Tongue (tissue), 2 donors: ENCODE results near the genes EMILIN3 and CHD6.

DNA sequence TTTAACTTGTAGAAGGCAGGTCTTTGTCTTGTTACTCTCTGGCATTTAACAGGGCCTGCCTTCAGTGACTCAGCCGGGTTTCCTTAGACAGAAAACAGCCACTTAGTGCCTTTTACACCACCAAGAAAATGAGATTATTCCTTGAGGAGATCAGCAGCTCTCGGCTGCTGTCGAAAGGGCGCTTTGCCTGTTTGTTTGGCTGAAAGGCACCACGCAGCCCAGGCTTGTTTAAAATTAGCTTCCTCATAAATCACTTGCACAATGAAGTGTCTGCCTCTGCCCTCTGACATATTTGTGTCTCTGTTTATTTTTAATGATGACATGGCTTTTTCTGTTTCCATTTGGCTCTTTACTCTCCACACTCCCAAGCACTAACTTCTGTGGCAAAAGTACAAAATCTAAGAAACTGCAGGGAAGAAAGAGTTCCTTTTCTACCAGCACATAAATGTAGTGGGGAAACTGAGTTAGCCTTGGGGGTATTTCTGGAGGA, 702.5 kb downstream of the MAFB start:
- RAMPAGE, long total RNA, result no peak

- RAMPAGE, long total RNA, result no peak
Observed at GRCh38 chr20:40465027-40465436, 224.0 kb downstream of the MAFB start.

DNA sequence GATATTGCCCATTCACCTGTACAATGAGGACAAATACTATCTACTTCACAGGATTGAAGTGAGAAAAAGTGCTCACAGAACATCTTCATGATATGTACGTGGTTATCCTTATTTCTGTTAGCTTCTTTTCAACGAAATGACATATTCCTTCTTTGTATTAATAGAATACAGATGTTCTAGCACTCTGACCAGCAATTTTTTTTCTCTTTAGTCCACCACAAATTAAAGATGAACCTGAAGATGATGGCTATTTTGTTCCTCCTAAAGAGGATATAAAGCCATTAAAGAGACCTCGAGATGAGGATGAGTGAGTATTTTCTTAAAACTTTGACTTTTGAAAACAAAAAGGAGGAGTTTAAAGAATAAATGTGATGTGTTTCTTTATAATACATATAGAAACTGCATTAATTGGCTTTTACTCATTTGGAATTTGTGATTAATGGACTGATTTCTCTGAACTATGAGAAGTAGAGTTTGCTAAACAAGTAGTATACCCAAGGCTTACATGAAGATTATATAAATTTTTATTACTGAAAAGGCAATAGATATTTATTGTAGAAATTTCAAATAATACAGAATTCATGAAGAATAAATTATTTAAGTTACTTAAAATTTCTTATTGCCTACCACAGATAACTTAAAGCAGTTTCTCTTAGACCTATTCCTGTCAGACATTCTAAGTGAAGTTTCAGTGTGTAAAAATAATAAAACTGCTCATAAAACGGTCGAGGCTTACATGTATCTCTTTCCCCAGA, 51.4 kb downstream of the TOP1 start:
- RAMPAGE, long total RNA, result no peak

- RAMPAGE, long total RNA, result no peak
Observed at GRCh38 chr20:41116093-41116548, 21.2 kb upstream of the PLCG1 start.

DNA sequence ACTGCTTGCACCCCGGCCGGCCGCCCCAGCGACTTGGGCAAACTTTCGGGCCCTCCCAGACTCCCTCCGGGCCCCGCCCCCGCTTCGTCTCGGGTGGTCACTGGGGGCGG, 432 bp downstream of the PLCG1 start:
- RAMPAGE, long total RNA, result no peak

DNA sequence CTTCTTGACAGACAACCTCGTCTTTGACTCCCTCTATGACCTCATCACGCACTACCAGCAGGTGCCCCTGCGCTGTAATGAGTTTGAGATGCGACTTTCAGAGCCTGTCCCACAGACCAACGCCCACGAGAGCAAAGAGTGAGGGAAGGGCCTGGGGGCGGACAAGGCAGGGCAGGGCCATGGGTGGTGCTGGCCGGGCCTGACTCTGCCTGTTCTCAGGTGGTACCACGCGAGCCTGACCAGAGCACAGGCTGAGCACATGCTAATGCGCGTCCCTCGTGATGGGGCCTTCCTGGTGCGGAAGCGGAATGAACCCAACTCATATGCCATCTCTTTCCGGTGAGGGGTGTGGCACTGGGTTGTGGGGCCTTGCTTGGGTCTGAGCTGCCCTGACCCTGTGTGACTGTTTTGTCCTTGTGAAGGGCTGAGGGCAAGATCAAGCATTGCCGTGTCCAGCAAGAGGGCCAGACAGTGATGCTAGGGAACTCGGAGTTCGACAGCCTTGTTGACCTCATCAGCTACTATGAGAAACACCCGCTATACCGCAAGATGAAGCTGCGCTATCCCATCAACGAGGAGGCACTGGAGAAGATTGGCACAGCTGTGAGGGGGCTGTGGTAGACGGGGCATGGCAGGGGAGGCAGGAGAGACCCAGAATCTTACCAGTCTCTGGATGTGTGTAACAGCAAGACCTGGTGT, 29.1 kb downstream of the PLCG1 start:
- RAMPAGE, long total RNA, result no peak

- RAMPAGE, long total RNA, result no peak
Observed at GRCh38 chr20:41202662-41203733, 65.7 kb downstream of the PLCG1 start.

GRCh38 chr20:41249338-41250135, 68.0 kb downstream of the ZHX3 start:
- RAMPAGE, long total RNA, result no peak

DNA sequence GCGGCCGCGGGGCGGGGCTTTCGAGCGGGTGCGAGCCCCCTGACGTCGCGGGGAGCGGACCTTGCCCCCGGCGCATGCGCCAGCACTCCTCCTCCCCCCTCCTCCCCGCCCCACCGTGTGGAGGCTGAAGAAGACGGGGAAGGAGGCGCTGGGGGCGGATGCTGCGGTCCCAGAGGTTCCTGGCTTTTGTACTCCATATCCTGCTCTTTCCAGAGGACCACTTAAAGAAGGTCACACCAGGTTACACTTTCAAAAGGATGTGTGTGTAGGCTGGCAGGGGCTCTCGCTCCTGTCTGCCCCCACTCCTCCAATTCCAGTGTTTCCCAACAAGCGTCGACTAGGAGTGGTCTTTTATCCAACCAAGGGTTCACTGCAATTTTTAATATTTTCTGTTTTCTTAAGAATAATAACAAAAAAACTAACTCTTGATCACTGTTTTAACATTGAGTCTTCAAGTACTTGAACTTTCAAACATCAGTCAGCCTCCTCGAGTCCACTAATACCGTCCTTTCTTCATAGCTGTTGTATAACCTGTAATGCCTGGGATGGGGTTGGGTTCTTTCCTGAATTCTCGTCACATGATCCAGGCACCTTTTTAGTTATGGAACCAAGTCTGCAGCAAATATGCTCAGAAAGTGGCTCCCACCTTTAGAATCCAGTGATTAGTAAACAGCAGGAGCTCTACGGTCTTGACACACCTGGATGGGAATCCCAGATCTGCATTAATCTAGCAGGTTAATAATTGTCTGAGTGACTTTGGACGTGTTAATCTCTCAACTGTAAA, 475 bp upstream of the ZHX3 start:
- RAMPAGE, long total RNA, result no peak

DNA sequence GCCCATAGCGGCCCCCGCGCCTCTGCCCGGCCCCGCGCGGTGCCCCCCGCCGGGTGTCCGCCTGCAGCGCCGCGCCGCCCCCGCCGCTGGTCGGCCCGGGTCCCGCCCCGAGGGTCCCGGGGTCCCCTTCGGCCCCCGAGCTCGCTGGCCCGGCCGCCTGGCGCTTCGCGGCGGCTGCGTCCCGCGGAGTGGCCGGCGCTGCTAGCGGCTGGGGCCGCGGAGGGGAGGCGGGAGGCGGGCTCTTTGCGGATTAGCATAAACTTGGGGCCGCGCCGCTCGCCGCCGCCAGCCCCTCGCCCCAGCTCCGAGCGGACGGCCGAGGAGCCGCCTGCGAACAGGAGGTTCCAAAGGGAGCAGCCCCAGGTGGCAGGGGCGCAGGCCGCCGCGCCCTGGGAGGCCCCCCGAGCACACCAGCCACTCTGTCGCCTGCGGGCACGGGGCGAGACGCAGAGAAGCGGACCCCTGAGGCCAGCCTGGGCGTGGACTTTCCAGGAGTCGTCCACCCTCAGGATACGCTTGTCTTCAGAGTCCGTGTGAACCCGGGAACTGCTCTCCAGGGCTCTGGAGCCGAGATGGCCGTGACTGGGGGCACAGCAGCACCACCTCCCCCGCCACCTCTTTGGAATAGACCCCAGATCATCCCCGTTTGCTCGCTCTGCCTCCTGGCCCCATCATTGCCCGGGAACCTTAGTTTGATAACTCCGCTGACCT, at the start of gene EMILIN3:
Gene EMILIN3, minus strand, starts transcription at position 190 of the 711 bp plus-strand sequence.
- RAMPAGE, long total RNA, result no peak

GRCh38 chr20:41450883-41451151, 84.2 kb upstream of the EMILIN3 start:
- RAMPAGE, long total RNA, result no peak

- RAMPAGE, long total RNA, result no peak
Observed at GRCh38 chr20:41618216-41619377, at the start of gene CHD6. CHD6 (minus strand) TSS chr20:41618377.

GRCh38 chr20:42719606-42719945, 470.1 kb downstream of the PTPRT start:
- RAMPAGE, long total RNA, result no peak

DNA sequence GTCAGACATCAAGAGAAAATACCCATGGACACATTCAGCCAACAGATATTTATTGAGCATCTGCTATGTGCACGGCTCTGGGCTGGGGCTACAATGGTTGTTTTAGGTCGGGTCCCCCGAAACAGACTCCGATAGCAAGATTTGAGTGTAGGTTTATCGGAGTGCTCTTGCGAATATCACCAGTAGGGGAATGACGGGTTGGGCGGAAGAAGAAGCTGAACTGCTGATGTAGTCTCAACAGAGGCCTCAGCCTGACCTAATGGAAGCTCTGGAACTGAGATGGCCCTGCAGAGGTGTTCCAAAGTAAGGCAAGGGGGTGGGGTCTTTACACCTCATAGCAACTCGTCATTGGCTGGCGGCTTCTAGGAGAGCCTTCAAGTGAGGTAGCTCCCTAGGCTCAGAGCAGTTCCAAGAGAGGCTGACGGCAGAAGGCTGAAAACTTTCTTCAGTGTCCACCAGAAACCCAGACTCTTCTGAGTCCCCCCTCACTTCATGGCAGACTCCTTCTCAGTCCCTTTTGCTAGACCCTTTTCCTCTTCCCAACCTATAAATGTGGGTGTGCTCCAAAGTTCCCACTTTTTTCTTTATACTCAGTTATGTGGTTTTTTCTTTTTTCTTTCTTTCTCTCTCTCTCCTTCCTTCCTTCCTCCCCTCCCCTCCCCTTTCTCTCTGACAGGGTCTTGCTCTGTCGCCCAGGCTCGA, 1.2 kb downstream of the L3MBTL1 start:
- RAMPAGE, long total RNA, result no peak

- RAMPAGE, long total RNA, result no peak
Observed at GRCh38 chr20:43514087-43515072, 6.9 kb downstream of the L3MBTL1 start.

DNA sequence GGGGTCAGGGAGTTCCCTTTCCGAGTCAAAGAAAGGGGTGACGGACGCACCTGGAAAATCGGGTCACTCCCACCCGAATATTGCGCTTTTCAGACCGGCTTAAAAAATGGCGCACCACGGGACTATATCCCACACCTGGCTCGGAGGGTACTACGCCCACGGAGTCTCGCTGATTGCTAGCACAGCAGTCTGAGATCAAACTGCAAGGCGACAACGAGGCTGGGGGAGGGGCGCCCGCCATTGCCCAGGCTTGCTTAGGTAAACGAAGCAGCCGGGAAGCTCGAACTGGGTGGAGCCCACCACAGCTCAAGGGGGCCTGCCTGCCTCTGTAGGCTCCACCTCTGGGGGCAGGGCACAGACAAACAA, 87.9 kb upstream of the GTSF1L start:
- RAMPAGE, long total RNA, result no peak

- RAMPAGE, long total RNA, result no peak
Observed at GRCh38 chr20:43863936-43864397, 50.7 kb upstream of the TOX2 start.

GRCh38 chr20:44211582-44212146, 1.1 kb upstream of the OSER1 start:
- RAMPAGE, long total RNA, result no peak

DNA sequence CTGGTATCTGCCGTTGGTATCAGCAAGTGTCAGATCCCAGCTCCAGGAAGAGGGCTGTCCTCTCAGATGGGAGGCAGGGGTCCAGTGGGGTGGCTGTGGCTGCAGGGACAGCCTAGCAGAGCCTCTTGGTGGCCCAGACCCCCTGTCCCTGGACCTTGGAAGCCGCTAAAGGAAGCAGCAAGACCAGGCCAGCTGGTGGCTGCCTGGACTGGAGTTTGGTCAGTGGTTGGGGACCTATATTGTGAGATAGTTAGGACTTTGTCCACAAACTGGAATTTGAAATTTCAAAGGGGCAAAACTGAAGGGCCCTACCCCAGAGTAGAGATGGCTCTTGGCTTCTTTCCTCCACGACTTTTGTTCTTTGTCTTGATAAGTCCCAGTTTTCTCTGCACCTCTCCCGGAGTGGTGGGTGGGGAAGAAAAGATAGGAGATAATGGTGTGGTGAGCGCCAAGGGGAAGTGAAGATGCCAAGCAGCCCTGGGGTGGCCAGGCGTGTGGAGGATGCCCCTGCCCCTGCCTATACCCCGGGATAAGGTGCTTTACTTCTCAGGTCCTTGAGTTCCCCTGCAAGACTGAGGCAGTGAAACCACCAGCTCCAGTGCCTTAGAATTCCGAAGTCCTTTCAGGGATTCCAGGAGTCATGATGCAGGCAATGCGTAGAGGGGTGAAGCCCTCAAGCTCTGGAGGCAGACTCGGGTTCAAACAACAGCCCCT, 40.1 kb downstream of the HNF4A start:
- RAMPAGE, long total RNA, result no peak

- RAMPAGE, long total RNA, result no peak
Observed at GRCh38 chr20:44401451-44402031, 46.0 kb downstream of the HNF4A start.